Neutrophil (primary cell): Measurements from ENCODE around the gene MEMO1.

DNA sequence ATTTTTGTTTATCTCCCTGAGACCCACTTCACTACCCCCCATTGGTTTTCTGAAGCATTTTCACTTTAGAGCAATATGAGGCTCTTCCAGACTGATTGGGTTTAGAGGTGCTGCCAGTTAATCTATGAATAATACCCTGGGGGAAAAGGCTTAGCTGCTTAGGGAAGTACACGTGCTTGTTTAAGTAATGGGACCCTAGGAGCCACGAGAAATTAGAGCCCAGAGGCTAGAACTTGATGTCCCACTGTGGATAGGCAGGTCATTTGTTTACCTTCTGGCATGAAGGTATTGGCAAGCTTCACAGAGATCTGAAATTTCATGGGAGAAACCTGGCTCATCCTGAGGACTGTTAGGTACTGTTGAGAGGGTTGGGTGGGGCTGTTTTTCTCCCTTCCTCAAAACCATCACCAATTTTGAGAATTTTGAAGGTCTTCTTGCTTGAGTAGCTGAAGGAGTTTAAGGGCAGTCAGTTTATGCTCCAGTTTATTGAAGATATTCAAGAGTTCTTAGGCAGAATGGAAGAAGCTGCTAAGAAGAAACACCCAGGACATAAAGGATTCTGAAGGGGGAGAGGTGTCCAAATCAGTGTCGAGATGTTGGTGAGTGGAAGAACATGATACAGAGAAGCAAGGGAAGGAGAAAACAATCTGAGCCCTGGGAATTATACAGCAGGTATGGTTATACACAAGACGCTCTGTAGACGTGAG, 59.9 kb downstream of the CLIP4 start:
- PRO-cap, result no peak

- PRO-cap, result no peak
Observed at GRCh38 chr2:29182008-29182551, 66.9 kb downstream of the CLIP4 start.

GRCh38 chr2:30145006-30145469, 1.8 kb upstream of the YPEL5 start:
- PRO-cap, result no peak

DNA sequence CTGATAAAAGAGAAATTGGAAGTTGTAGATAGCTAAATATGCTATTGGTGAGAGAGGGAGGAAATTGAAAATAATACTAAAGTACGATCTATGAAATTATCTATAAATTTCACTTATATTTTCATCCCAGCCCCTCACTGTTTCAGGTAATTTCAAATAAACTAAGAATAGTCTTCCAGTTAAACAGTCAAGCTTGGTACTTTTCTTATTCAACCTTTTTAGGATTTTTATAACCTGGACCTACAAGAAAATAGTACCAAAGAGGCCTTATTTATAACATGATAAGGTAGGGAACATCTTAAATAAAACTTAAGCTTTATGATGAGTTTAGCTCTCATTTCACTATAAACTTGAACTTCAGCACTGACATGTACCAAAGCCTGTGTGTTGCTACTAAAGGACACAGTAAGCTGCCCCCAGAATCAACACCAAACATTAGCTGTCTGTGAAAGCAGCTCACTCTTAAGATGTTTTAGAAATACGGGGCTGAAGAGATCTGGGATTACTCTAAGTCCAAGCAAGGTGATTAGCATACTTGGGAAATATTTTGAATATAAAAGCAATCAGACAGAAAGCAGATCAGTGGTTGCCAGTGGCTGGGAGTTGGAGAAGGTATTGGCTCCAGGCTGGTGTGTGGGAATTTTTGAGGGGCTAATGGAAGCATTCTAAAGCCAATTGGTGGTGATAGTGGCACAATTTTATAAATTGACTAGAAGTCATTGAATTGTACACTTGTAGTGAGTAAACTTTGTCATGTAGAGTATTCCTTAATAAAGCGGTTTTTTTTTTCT, 4.8 kb downstream of the YPEL5 start:
- PRO-cap, result no peak

DNA sequence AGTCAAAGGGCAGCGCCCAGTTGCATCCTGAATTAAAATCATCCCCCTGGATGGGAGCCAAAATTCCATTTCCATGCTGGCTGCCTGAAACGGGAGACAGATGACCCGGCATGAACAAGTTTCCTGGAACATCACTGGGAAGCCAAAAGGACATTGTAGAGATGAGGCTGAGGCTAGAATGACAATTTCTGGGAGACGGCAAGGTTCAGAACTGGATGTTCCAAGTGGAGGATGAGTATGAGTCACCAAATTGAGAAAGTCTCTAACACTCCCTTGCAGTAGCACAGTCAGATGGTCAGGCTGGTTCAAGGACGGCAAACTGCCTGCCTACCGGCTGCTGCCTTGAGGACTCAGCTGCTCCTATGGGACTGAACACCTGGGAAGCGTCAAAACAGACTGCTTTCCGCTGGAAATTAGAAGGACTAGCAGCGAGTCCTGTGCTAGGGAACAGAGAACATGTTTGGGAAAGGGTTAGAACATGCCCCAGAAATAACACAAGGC, 31.9 kb downstream of the YPEL5 start:
- PRO-cap, result no peak

DNA sequence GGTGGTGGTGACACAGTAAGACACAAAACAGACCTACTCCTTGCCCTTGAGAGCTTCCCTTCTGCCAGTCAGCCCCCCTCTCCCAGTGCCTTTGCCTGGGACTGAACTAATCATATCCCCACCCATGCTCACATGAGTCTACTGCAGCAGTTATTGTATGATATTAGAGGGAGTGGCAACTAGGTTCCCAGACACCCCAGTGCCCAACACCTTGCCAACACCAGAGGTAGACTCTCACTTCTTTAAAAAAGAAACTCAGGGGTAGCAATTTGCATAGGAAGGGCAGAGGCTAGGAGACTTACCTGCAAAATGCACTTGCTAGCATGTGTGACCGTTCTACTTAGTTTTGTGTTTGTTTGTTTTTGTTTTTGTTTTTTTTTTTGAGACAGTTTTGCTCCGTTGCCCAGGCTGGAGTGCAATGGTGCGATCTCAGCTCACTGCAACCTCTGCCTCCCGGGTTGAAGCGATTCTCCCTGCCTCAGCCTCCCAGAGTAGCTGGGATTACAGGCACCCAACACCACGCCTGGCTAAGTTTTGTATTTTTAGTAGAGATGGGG, 7.0 kb upstream of the LBH start:
- PRO-cap, result no peak

- PRO-cap, result no peak
Observed at GRCh38 chr2:30235702-30236305, 4.5 kb downstream of the LBH start.

DNA sequence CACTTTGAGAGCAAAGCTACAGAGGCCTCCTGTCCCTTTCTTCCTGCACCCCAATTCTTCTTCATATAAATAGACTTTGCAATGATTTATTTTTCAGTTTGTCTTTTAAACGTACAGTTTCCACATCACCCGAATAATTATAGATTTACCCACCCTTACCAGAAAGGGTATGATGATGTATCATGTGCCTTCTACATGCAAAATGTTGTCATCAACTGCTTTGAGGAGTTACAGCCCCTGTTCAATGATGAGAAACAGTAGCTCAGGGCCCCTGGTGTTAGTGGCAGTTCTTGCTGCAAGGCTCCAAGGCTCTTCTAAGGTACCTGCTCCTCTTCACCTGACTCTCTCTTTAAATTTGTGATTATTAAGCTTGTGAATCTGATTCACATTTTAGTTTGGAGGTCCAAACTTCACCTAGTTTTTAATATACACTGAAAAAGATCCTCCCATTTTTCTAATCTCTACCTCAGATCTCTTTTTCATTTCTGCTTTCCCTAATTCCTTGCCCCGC, 39.7 kb downstream of the LBH start:
- PRO-cap, result no peak

DNA sequence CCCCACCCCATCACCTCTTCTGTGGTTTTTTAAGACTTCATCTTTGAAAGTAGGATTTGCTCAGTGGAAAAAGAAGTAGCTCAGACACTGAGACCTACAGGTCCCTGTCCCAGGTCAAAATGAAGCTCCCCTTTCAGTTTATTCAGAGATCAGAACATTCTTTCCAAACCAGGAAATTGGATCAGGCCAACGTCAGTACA, 43.1 kb downstream of the LBH start:
- PRO-cap, result no peak

- PRO-cap, result no peak
Observed at GRCh38 chr2:30315651-30316131, 84.4 kb downstream of the LBH start.

DNA sequence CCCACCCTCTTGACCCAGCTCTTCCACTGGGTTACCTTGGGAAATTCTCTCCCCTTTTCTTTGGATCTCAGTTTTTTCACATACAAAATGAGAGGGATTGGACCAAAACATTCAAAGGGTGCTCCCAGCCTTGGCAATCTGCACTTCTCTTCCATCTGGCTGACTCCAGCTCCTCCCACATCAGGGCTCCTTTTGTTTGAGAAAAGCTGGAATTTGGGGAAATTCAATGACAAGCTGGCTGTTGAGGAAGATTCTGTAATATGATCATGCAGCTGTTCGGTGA, 42.8 kb upstream of the LCLAT1 start:
- PRO-cap, result no peak

GRCh38 chr2:30421431-30422015, 25.5 kb upstream of the LCLAT1 start:
- PRO-cap, result no peak

DNA sequence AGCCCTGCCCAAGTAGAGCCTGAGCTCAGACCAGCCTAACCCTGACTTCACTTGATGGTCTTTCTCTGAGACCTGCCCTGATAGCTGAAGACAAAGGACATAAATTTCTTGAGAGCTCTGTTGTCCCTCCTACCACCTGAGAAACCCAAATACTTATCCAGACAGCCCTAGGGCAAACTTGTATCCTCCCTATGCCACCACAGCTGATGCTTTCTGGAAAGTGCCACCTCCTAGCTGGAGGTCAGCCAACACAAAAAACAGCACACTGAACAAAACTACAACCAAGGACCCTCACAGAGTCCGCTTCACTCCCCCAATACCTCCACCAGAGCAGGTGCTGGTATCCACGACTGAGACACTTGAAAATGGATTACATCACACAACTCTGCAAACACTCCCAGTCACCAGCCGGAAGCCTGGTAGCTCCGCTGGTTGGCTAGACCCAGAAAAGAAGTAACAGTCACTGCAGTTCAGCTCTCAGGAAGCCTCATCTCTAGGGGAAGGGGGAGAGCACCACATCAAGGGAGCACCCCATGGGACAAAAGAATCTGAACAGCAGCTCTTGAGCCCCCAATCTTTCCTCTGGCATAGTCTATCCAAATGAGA, 175.3 kb downstream of the LCLAT1 start:
- PRO-cap, result no peak

DNA sequence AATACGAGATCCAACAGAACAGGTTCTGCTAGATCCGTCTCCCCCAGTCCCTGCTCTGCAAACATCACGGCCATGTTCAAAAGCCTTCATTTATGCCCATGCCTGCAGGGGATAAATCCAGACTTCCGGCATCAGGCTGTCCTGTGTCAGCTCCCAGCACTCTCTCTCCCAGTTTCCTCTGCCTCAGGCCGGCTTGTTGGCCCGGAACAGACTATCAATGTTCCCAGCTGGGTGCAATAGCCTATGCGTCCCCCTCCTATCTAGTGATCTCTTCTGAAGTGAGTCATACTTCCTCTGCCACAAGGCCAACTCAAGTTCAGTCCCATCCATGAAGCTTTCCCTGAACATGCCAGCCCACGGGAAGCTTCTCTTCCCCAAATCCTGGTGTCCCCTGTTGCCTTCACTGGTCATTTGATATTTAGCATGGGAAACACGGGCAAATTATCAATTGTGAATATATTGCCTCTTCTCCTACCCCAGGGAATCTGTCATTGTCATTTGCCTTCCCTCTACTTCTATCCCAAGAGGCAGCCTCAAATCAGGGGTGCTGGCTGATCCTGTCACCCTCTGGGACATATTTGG, 51.1 kb downstream of the CAPN13 start:
- PRO-cap, result no peak

- PRO-cap, result no peak
Observed at GRCh38 chr2:31231494-31231866, 2.5 kb upstream of the EHD3 start.

GRCh38 chr2:31302827-31303771, 69.1 kb downstream of the EHD3 start:
- PRO-cap, result no peak

DNA sequence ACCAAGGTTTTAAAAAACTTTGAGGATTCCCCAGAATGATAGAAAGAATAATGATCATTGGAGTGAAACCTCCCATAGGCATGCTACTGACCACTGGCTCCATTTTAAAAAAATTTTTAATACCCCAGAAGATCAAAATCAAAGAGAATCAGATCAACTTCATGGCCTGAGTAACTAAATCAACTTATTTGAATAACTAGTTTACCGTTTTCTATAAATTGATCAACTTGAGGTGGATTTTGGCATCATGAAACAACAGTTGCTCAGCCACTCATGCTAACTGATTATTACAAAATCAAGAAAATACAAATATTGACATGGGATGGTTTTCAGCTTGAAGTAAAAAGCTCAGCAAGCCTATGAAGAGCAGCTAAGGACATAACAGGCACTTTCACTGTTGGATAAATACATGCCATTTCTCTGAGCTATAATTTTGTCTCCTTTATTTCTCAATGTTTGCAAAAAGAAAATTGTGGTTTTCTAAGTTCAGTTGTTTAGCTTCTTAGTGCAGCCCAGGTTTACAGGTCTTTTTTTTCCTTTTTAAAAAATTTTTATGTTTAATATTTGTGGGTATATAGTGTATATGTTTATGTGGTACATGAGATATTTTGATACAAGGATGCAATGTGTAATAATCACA, 18.9 kb downstream of the SRD5A2 start:
- PRO-cap, result no peak

DNA sequence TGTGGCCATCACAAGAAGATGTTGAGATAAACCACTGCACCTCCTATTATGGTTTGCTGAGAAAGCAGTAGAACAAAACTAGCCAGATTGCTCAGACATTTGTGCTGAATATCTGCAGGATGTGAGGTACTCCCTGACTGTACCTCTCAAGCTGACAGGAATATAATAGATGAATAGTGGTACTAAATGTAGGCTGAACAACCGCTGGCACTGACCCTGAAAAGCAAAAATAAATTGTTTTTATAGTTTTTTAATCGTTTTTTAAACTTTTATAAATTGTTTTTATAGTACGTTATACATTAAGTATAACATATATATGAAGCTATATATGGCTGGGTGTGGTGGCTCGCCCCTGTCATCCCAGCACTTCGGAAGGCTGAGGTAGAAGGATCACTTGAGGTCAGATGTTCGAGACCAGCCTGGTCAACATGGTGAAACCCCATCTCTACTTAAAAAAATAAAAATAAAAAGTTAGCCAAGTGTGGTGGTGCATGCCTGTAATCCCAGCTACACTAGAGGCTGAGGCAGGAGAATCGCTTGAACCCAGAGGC, 164.1 kb downstream of the MEMO1 start:
- PRO-cap, result no peak

GRCh38 chr2:31998345-31998841, 12.4 kb downstream of the MEMO1 start:
- PRO-cap, result no peak

- PRO-cap, result bidirectional peak, plus-strand start at chr2:32011158, minus-strand start at chr2:32011008
Observed at GRCh38 chr2:32010696-32011934, at the start of gene MEMO1. MEMO1 (minus strand) TSS chr2:32011008.